Melanocyte of skin (primary cell): ENCODE results near the genes PLSCR1 and PLSCR5.

DNA sequence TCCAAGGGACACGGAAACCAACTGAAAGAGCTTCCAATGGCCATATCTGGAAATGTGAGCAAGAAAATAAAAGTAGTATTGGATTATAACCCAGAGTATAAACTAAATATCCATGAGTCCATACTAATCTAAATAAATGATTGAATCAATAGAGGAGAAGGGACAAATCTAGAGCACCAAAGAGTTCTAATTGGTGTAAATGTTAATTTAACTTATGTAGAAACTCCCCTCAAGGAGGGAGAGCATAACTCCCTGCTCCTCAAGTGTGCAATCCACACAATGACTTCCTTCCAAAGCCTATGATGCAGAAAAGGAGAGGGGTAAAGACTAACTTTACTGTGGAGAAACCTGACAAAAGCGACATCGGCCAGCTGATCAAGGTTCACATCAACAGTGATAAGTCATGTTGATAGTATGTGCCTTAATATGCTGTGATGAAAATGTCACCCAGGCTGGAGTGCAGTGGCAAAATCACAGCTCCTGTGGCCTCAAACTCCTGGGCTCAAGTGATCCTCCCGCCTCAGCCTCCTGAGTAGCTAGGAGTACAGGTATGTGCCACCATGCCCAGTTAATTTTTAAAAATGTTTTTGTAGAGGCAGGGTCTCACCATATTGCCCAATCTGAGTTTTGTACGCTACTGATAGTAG lies 76.6 kb downstream of the TFDP2 start:
- CAGE, long polyA plus RNA, 2 experiments: no peak in any of the 2 experiments

DNA sequence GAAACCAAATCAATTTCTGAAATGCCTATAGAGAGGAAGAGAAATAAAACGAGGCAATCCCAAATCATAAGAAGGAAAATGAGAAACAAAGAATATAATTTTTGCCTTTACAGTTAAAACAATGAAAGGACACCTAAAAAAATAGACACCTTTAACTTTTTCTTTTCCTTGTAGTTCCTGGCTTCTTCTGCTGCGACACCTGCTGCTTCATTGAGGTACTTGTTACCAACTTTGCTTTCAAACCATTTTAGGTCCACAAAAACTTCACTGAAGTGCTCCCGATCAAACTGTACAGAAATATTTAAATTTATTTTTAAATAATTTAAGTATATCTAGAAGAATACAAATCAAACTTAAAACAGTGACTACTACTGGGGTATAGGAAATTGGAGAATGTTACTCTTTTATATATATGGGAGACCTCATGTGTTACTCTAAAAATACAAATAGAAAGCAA lies 26.9 kb downstream of the XRN1 start:
- CAGE, long polyA plus RNA, 2 experiments: no peak in any of the 2 experiments

- CAGE, long polyA plus RNA, 2 experiments: no peak in any of the 2 experiments
These were observed 48.0 kb downstream of the ATR start for GRCh38 chr3:142530449-142531086.

DNA sequence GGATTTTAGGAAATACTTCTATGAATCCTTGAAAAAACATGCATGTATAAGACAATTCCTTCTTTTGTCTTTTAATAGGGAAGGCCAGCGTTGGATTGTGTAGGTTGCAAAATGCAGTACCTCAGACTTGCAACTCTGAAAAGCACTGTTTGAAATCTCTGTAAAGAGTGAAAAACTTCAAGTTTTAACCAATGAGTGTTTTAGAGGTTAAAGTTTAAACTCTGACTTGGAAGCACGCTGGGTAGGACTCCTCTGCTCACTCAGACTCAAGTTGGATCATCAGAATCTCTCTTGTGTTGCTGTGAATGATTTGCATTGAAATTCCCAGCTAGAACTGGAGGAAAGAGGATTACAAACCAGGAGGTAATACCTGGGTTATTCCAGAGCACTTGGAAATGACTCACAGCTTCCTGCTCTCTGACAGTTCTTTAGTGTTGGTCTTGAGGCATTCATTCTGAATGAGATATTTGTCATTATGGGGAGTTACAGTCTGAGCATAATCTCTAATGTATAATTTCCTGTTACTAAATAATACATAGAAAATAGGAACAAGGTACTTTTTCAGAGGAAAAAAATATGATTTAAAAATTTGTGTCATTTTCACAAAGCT lies 49.1 kb downstream of the PLS1 start:
- CAGE, long polyA plus RNA, 2 experiments: no peak in any of the 2 experiments

DNA sequence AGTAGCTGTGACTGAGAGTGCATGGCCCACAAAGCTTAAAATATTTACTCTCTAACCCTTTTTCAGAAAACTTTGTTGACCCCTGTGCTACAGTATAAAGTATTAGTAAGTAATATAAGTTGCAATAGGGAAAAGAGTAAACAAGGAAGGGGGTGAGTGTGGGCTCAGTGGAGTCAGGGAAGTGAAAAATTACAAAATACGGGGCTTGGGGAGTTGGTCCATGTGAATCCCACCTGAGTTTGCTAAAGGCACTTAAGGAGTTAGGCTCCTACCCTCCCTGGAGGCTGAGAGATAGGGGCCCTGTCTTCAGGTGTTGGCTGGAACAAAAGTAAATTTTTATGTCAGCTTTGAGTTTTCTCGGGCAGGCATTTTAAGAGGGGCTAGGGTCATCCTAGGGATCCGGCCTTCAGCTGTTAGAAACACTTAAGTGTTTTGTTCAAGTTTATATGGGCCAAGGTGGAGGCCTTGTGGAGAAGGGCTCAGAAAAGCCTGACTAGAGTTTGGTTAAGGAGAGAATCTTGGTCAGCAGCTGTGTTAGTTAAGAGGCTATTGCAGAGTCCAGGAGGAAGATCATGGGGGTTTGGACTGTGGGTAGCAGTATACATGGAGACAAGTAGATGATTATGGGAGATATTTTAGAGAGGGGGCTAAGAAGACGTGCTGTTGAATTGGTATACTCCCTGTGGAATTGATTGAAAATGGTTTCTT lies 8.3 kb downstream of the TRPC1 start:
- CAGE, long polyA plus RNA, 2 experiments: no peak in any of the 2 experiments

GRCh38 chr3:142739307-142740149 lies 15.7 kb downstream of the TRPC1 start:
- CAGE, long polyA plus RNA, 2 experiments: no peak in any of the 2 experiments

GRCh38 chr3:142806475-142807163 lies 82.3 kb downstream of the PCOLCE2 start:
- CAGE, long polyA plus RNA, 2 experiments: no peak in any of the 2 experiments

GRCh38 chr3:142940459-142941013 lies 22.9 kb downstream of the PAQR9 start:
- CAGE, long polyA plus RNA, 2 experiments: no peak in any of the 2 experiments

- CAGE, long polyA plus RNA, 2 experiments: no peak in any of the 2 experiments
These were observed 116.8 kb downstream of the CHST2 start for GRCh38 chr3:143236227-143236930.

GRCh38 chr3:143600767-143601296 lies 247.4 kb downstream of the SLC9A9 start:
- CAGE, long polyA plus RNA, 2 experiments: no peak in any of the 2 experiments

GRCh38 chr3:143764955-143765722 lies 83.1 kb downstream of the SLC9A9 start:
- CAGE, long polyA plus RNA, 2 experiments: no peak in any of the 2 experiments

- CAGE, long polyA plus RNA, 2 experiments: no peak in any of the 2 experiments
These were observed 45.3 kb downstream of the PLOD2 start for GRCh38 chr3:146115458-146116214.

DNA sequence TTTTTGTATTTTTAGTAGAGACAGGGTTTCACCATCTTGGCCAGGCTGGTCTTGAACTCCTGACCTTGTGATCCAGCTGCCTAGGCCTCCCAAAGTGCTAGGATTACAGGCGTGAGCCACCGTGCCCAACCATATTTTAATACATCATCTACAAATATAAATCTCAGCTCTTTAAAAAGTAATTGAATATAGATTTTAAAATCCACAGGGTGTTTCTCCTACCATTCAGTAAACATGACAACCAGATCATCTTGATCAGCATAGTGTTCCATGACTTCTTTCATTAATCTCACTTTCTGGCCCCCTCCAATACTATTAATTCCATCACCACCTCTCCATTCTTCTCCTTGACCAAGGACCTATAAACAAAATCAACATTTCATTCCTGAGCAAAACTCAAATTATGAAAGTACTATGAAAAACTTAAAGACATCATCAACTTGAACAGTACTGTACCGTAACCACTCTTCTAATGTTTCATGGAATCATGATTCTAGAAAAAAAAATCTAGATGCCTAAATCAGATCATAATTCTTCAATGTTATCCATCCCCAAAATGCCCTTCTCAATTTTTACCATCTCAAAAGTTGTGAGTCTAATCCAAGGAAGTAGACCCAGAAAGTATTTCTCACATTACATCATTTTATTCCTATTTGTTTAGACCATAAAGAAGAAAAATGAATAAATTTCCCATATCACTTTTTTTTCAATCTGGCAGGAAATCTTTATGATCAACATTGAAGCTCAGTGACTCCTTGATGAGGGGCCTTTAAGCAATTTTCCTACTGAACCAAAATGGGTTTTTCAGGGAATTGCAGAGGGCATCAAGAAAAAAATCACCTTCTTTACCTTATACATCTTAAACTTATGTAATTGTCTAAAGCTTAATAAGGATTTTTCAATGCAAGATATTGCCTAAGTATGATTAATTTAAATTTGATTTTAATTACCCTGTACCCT lies 39.8 kb downstream of the PLOD2 start:
- CAGE, long polyA plus RNA, 2 experiments: no peak in any of the 2 experiments

- CAGE, long polyA plus RNA, 2 experiments: no peak in any of the 2 experiments
These were observed 18.4 kb downstream of the PLOD2 start for GRCh38 chr3:146142572-146142924.

GRCh38 chr3:146249201-146249688 lies 1.7 kb downstream of the PLSCR4 start:
- CAGE, long polyA plus RNA, 2 experiments: no peak in any of the 2 experiments

DNA sequence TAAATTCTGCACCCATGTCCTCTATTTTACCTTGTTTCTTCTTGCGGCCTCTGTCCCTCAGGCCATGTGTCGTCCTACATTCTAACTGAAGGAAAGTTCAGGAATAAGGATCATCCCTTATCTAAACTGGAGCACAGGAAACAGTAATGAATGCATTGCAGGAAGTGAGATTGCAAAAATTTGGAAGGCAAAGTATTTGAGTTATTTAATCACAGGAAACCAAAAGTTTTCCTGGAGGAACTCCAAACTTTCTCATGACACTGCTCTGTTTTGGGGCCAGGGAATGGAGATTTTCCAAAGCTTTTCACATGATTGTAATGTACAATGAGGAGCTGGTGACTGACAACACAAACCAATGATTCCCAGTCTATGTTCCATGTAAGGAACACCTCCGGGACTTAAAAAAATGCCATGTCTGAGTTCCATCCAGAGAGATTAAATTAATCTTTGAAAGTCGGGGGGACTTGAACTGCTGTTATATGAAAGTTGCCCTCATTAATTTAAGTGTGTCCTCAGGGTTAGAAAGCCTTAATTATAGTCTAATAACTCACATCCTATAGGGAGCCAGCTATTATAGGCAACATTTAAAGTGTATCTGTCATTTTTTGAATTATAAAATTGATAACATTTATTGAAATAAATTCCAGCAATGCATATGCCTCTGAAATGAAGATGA lies 57.9 kb upstream of the PLSCR4 start:
- CAGE, long polyA plus RNA, 2 experiments: no peak in any of the 2 experiments

DNA sequence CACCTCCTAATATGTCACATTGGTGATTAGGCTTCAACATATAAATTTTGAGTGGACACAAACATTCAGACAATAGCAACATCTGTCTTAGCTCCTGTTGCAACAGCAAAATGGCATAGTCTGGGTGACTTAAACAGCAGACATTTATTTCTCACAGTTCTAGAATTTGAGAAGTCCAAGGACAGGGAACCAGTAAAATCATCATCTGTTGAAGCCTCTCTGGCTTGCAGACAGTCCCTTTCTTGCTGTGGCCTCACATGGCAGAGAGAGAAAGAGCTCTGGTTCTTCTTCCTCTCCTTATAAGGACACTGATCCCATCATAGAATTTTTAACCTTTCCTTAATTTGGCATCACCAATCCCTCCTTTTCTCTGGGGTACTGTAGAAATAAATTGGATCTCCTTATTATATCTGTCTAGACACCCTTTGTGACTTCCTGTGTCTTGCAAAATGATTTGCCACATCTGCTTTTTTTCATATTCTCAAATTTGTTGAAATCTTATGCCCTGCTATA lies 3.4 kb upstream of the PLSCR2 start:
- CAGE, long polyA plus RNA, 2 experiments: no peak in any of the 2 experiments

GRCh38 chr3:146544101-146545116 lies at the start of gene PLSCR1:
TSS of gene PLSCR1 (minus strand) at chr3:146544607.
- CAGE, long polyA plus RNA, 2 experiments: start-site peak on the minus strand in 2 of 2 experiments, at chr3:146544554-146544727 at its widest, 3,301 to 8,118 reads per replicate

- CAGE, long polyA plus RNA, 2 experiments: no peak in any of the 2 experiments
These were observed at the start of gene PLSCR5 for GRCh38 chr3:146605132-146605467. TSS of gene PLSCR5 (minus strand) at chr3:146605346.

DNA sequence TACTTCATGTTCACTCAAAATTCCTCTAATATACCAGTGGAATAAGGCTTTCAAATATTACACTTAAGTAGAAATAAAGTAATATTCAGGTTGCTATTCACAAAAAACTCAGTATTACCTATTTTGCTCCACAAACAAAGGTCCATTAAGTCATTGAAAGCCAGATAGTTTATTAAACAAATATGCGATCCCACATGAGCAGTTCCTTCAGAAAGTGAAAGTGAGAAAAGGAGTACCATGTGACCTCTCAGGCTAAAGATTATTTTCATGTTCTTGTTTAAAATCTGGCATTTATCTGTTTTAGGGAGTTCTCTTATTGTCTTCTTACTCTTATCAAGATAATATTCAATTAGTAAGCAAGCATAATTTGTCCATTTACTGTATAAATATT lies 19.9 kb upstream of the PLSCR5 start:
- CAGE, long polyA plus RNA, 2 experiments: no peak in any of the 2 experiments